Airway epithelial cell (primary cell): ENCODE results near the gene UGT2B10.

GRCh38 chr4:56843329-56843798 is 21.9 kb upstream of the SPINK2 start:
- RAMPAGE, long total RNA = no peak

GRCh38 chr4:56871459-56872082 is 36.1 kb upstream of the REST start:
- RAMPAGE, long total RNA = no peak

GRCh38 chr4:57022913-57023583 is 44.4 kb downstream of the POLR2B start:
- RAMPAGE, long total RNA = no peak

DNA sequence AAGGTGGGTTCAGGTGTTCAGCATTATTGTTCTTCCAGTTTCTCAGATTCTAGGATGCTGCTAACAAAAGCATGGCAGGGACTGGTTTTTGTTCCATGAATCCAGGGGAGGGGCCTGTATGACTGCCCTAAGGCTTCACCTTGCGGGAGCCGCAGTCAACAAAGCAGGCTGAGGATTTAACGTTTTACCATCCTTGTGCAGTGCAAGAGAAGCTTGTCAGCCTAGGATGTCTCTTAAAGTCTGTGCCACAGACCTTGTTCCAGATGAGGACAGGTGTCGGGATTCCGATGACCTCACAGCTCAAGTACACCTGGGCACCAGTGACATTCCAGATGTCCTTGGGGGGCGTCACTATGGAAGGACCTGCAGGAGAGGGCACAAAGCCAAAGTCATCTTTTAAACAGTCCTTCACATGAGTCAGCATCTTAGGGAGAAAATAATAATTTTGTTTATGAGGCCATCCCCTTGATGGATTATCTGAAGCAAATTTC is 61.9 kb downstream of the POLR2B start:
- RAMPAGE, long total RNA = no peak

- RAMPAGE, long total RNA = no peak
Measured at GRCh38 chr4:58124996-58125243, 1014.7 kb upstream of the IGFBP7 start.

DNA sequence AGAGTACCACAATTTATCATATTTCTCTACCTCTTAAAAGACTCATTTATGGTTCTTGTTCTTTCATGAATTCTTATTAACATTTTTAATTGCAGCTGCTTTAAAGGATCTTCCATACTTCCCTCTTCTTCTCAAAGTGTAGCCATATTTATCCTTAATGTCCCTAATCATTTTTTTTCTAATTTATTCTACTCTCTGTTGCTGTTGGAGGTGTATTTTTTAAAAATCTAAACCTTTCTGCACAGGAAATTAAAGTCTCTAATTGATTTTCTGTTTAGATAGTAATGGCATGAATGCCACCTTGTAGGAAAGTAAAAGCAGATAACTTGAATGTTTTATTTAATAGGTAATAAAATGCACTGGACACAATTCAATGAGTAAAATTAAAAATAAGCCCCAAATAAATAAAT is 342.2 kb upstream of the ADGRL3 start:
- RAMPAGE, long total RNA = no peak

DNA sequence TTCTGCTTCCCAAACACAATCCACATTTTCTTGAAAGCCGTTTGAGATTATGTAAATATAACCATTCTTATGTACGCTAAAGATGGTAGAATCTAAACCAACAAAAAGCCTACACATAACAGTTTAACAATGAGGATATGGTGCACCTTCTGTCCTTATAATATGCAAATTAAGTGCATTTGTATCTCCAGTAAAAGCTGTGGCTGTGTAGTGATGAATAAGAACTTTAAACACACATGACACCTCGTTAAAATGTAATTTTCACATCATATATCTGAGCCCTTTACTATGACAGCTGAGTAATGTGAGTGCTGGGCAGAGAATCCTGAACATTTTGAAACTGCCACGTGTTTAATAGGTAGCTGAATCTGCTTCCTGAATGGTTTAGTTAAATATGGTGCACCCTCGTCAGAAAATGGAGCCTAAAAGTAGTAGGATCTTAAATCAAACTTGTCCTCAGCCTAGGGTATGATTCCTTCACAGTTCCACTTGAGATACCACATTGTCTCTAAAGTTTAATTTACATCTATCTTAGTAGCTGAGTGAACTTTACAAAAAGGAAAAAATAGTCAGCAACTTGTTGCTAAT is 540.8 kb downstream of the ADGRL3 start:
- RAMPAGE, long total RNA = no peak

- RAMPAGE, long total RNA = no peak
Measured at GRCh38 chr4:61769487-61770106, 569.5 kb downstream of the ADGRL3 start.

GRCh38 chr4:64608542-64609023 is 199.3 kb upstream of the TECRL start:
- RAMPAGE, long total RNA = no peak

- RAMPAGE, long total RNA = no peak
Measured at GRCh38 chr4:65668037-65668992, 2.0 kb downstream of the EPHA5 start.

DNA sequence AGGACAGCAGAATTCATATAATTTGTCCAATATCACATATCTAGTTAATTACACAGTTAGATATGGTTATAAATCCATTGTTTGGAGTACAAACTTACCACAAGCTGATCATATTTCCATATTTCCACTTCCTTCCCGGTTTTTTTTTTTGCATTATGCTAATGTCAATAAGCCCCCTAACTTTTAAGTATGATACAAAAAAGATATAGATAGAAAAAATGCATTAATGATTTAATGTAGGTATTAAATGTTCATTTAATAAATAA is 569.1 kb upstream of the EPHA5 start:
- RAMPAGE, long total RNA = no peak

- RAMPAGE, long total RNA = no peak
Measured at GRCh38 chr4:67509231-67510481, 35.6 kb downstream of the CENPC start.

- RAMPAGE, long total RNA = no peak
Measured at GRCh38 chr4:68313345-68313622, 36.6 kb downstream of the YTHDC1 start.

- RAMPAGE, long total RNA = no peak
Measured at GRCh38 chr4:68328098-68328710, 21.7 kb downstream of the YTHDC1 start.

GRCh38 chr4:68342114-68342685 is 7.7 kb downstream of the YTHDC1 start:
- RAMPAGE, long total RNA = no peak

DNA sequence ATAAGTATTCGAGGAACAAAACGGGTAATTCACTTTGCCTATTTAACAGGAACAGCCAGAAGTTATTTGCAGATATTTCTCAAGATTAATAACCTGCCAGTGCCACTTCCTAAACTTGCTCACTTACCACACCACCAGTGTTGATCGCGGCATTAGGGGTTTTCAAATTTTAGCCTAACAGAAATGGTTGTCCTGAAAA is 808 bp downstream of the YTHDC1 start:
- RAMPAGE, long total RNA = no peak

- RAMPAGE, long total RNA = no peak
Measured at GRCh38 chr4:68565534-68565845, 10.6 kb downstream of the UGT2B17 start.

GRCh38 chr4:68718550-68719285 is 48.3 kb upstream of the UGT2B15 start:
- RAMPAGE, long total RNA = no peak

- RAMPAGE, long total RNA = no peak
Measured at GRCh38 chr4:68815817-68816303, at the start of gene UGT2B10. Gene UGT2B10 (plus strand): TSS chr4:68815994.

GRCh38 chr4:68906409-68907247 is 45.0 kb downstream of the UGT2A3 start:
- RAMPAGE, long total RNA = no peak